GM12878 (cell line): ENCODE measurements around the gene NADK2.

GRCh38 chr5:34058387-34059014, 15.5 kb upstream of the C1QTNF3 start:
- RAMPAGE, long total RNA: no peak
- RRBS, 2 experiments: no CpG with 5 or more reads among the region's 6 CpGs
CAGE:
- cytosol, long polyA minus RNA: no peak
- cytosol, long polyA plus RNA: no peak
- long polyA plus RNA: no peak
- nucleolus, long total RNA: no peak
- nucleus, long polyA plus RNA: no peak
- nucleus, long total RNA: no peak

DNA sequence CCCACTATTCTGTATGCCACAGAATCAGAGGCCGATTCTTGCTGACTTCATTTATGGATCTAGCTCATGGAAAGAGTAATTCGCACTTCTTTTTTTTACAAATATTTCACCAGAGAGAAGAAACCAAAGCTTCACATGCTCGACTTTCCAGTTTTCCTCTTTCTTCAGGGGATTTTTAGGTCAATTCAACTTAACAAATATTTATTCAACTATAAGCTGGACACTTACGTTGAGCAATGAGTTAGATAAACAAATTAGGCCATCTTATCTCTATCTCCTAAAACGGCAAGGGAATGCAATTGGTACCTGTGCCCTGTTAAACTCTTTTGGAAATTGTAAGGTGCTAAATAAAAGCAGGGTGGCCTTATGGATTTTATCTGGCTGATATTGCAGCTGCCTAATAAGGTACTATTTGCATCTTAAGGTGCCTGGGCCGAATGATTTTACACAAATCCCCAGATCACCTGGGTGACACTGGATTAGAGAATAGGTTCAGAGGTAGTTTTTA, 145.0 kb upstream of the RAI14 start:
- RAMPAGE, long total RNA: no peak
- RRBS, 2 experiments: no CpG with 5 or more reads among the region's 6 CpGs
CAGE:
- cytosol, long polyA minus RNA: no peak
- cytosol, long polyA plus RNA: no peak
- long polyA plus RNA: no peak
- nucleolus, long total RNA: no peak
- nucleus, long polyA plus RNA: no peak
- nucleus, long total RNA: no peak

- RAMPAGE, long total RNA: no peak
- RRBS, 2 experiments: no CpG with 5 or more reads among the region's 8 CpGs
CAGE:
- cytosol, long polyA minus RNA: no peak
- cytosol, long polyA plus RNA: no peak
- long polyA plus RNA: no peak
- nucleolus, long total RNA: no peak
- nucleus, long polyA plus RNA: no peak
- nucleus, long total RNA: no peak
Observed at GRCh38 chr5:34570490-34571821, 85.2 kb upstream of the RAI14 start.

DNA sequence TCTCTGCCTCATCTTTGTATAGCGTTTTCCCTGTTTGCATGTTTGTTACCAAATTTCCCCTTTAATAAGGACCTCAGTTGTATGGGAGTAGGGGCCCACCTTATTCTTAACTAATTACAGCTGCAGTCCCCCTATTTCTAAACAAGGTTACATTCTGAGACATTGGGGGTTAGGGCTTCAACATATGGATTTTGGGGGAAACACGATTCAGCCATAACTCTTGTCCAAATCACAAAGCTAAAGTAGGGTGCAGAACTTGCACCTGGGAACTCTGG, 43.3 kb downstream of the RAI14 start:
- RAMPAGE, long total RNA: no peak
- RRBS, 2 experiments: no CpG with 5 or more reads among the region's 2 CpGs
CAGE:
- cytosol, long polyA minus RNA: no peak
- cytosol, long polyA plus RNA: no peak
- long polyA plus RNA: no peak
- nucleolus, long total RNA: no peak
- nucleus, long polyA plus RNA: no peak
- nucleus, long total RNA: no peak

DNA sequence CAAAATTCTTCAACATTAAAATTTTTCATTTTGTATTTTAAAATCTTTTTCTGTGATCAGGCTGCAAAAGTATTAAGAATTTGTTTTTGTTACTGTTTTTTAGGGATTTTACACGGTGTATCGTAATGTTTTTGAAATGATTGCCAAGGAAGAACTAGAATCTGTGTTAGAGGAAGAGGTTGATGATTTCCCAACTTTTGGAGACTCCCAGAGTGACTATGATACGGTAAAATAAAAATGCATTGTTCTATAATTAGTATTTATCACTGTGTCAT, 6.6 kb downstream of the DNAJC21 start:
- RAMPAGE, long total RNA: no peak
- RRBS, 2 experiments: no CpG with 5 or more reads among the region's 3 CpGs
CAGE:
- cytosol, long polyA minus RNA: no peak
- cytosol, long polyA plus RNA: no peak
- long polyA plus RNA: no peak
- nucleolus, long total RNA: no peak
- nucleus, long polyA plus RNA: no peak
- nucleus, long total RNA: no peak

GRCh38 chr5:35188243-35188655, 42.0 kb downstream of the PRLR start:
- RAMPAGE, long total RNA: no peak
- RRBS, 2 experiments: no CpG with 5 or more reads among the region's 7 CpGs
CAGE:
- cytosol, long polyA minus RNA: no peak
- cytosol, long polyA plus RNA: no peak
- long polyA plus RNA: no peak
- nucleolus, long total RNA: no peak
- nucleus, long polyA plus RNA: no peak
- nucleus, long total RNA: no peak

DNA sequence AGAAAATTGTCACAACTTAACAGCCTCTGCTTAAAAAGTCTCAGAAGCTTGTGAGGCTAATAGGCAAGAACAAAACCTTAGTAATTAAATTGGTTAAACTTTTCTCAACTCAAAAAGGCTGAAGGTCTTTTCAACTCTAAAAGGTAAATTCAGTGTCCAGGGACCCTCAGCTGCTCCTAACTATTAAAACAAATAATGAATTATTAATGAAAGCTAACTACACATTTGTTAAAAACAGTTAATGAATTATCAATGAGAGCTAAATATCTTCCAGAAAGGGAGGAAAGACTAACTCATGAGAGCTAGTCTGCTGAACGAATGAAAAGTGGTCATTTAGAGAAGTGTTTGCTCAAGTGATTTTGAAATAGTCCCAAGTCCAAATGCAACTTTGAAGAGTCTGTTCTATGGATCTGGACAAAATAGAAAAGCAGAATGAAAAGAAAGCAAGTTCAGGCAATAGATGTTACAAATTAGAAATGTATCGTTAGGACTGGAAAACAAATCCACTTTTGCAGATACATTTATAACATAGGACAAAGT, 133.9 kb upstream of the SPEF2 start:
- RAMPAGE, long total RNA: no peak
- RRBS, 2 experiments: no CpG with 5 or more reads among the region's 2 CpGs
CAGE:
- cytosol, long polyA minus RNA: no peak
- cytosol, long polyA plus RNA: no peak
- long polyA plus RNA: no peak
- nucleolus, long total RNA: no peak
- nucleus, long polyA plus RNA: no peak
- nucleus, long total RNA: no peak

DNA sequence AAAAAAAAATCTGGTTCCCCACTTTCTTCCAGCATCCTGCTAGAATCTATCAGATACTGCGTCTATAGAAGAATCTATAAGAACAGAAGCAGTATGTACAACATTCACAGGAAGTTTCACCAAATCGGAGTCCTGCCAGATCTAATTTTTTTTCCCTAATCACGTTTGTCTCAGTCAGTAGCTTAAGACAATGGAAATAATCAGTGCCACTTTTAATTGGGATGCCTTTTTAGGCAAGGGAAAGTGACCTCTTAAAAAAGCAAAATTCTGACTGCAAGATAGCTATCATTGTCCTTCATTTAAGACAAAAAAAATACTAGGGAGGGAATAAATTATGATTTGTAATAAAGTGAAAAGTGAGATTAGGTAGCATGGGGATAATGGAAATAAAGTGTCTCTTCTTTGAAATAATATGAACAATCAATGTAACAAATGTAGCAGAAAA, 3.4 kb downstream of the IL7R start:
- RAMPAGE, long total RNA: no peak
- RRBS, 2 experiments: no CpG with 5 or more reads among the region's 3 CpGs
CAGE:
- cytosol, long polyA minus RNA: no peak
- cytosol, long polyA plus RNA: no peak
- long polyA plus RNA: no peak
- nucleolus, long total RNA: no peak
- nucleus, long polyA plus RNA: no peak
- nucleus, long total RNA: no peak

GRCh38 chr5:35876152-35876957, 19.7 kb downstream of the IL7R start:
- RAMPAGE, long total RNA: no peak
- RRBS, 2 experiments: no CpG with 5 or more reads among the region's 6 CpGs
CAGE:
- cytosol, long polyA minus RNA: no peak
- cytosol, long polyA plus RNA: no peak
- long polyA plus RNA: no peak
- nucleolus, long total RNA: no peak
- nucleus, long polyA plus RNA: no peak
- nucleus, long total RNA: no peak

DNA sequence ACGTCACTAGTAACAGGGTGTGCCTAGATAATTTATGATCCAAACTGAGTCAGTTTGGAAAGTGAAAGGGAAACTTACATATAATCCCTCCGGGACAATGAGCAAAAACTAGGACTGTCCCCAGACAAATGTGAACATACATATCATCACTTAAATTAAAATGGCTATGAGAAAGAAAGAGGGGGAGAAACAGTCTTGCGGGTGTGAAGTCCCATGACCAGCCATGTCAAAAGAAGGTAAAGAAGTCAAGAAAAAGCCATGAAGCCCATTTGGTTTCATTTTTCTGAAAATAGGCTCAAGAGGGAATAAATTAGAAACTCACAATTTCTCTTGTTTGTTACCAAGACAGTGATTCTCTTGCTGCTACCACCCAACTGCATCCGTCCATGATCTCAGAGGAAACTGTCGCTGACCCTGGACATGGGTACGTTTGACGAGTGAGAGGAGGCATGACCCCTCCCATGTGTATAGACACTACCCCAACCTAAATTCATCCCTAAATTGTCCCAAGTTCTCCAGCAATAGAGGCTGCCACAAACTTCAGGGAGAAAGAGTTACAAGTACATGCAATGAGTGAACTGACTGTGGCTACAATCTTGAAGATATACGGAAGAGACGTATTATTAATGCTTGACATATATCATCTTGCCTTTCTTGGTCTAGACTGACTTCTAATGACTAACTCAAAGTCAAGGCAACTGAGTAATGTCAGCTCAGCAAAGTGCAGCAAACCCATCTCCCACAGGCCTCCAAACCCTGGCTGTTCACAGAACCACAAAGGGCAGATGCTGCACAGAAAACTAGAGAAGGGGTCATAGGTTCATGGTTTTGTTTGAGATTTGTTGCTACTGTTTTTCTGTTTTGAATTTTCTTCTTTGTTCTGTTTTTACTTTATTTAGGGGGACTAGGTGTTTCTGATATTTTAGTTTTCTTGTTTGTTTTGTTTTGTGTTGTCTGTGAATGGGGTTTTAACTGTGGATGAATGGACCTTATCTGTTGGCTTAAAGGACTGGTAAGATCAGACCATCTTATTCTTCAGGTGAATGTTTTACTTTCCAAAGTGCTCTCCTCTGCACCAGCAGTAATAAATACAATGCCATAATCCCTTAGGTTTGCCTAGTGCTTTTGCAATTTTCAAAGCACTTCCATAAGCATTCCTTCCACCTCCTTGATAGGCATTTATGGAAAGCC, 20.8 kb downstream of the IL7R start:
- RAMPAGE, long total RNA: no peak
- RRBS, 2 experiments: no CpG with 5 or more reads among the region's 9 CpGs
CAGE:
- cytosol, long polyA minus RNA: no peak
- cytosol, long polyA plus RNA: no peak
- long polyA plus RNA: no peak
- nucleolus, long total RNA: no peak
- nucleus, long polyA plus RNA: no peak
- nucleus, long total RNA: no peak

DNA sequence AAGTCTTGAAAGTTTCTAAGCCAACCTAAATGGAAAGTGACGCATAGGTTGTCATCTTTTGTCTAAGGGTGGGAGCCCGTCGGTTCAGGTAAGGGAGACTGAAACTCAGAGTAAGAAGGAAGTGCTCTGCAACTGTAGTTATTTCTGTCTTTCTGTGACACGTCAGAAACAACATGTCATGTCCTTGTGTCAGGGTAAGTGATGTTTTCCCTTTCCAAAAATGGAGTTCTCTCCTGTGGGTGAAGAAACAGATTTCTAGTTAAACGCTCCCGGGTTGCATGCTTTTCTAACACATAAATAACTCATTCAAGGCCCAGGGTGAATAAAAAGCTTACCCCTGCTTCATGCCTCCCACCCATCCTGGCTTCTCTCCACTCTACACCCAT, 33.6 kb downstream of the CAPSL start:
- RAMPAGE, long total RNA: no peak
- RRBS, 2 experiments: no CpG with 5 or more reads among the region's 6 CpGs
CAGE:
- cytosol, long polyA minus RNA: no peak
- cytosol, long polyA plus RNA: no peak
- long polyA plus RNA: no peak
- nucleolus, long total RNA: no peak
- nucleus, long polyA plus RNA: no peak
- nucleus, long total RNA: no peak

- RAMPAGE, long total RNA: no peak
- RRBS, 2 experiments: 0% methylated on average over 6 of the region's 21 CpGs; no CpG with 5 or more reads in 1 of the 2 experiments
CAGE:
- cytosol, long polyA minus RNA: no peak
- cytosol, long polyA plus RNA: no peak
- long polyA plus RNA: no peak
- nucleolus, long total RNA: no peak
- nucleus, long polyA plus RNA: no peak
- nucleus, long total RNA: no peak
Observed at GRCh38 chr5:35924797-35925458, 13.5 kb downstream of the CAPSL start.

GRCh38 chr5:36241726-36242649, at the start of gene NADK2:
Gene NADK2 (minus strand): TSS chr5:36241925.
- RAMPAGE, long total RNA: no peak
- RRBS, 2 experiments: under 1 to 4% methylated on average over 33 of the region's 89 CpGs
CAGE:
- cytosol, long polyA minus RNA: start-site peak on the minus strand at chr5:36242126-36242153, 48 reads
- cytosol, long polyA plus RNA: start-site peak on the minus strand at chr5:36242128-36242144, 26 and 24 reads in 2 replicates
- long polyA plus RNA: no peak
- nucleolus, long total RNA: no peak
- nucleus, long polyA plus RNA: start-site peak on the minus strand at chr5:36242122-36242176, 65 and 66 reads in 2 replicates
- nucleus, long total RNA: no peak

DNA sequence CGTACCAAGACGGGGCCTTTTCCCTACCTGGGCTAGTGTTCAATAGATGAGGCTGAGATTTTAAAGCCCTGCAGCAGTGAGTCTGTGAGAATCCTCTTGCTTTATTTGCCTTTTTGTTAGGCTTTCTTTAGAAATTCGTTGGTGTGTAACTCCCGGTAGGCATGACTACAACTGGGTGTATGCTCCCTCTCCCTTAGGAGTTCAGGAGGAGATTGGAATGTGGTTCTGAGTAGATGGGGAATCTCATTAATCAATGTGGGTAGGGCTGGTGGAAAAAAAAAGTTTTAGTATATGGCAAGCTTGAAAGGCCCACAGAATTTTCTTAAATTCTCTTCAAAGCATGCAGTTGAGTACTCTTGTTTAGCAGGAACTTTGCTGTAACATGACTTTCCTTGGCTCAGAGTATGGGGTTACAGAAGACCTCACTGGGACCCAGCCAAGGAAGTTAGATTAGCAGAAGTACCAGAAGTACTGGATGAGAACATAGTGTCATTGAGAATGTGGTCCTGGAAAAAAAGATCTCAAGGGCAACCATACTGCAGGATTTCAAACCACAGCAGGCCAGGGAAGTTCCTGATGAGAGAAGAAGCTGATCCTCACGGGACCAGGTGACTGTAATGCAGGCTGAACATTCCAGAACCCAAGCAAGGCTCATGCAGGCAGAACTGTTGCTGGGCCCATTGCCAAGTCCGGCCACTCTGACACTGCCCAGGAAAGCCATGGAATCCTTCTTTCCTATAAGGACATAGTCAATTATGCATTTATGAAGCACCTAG, 84.0 kb upstream of the SLC1A3 start:
- RAMPAGE, long total RNA: no peak
- RRBS, 2 experiments: no CpG with 5 or more reads among the region's 6 CpGs
CAGE:
- cytosol, long polyA minus RNA: no peak
- cytosol, long polyA plus RNA: no peak
- long polyA plus RNA: no peak
- nucleolus, long total RNA: no peak
- nucleus, long polyA plus RNA: no peak
- nucleus, long total RNA: no peak

GRCh38 chr5:36569501-36570113, 36.8 kb upstream of the SLC1A3 start:
- RAMPAGE, long total RNA: no peak
- RRBS, 2 experiments: no CpG with 5 or more reads among the region's 7 CpGs
CAGE:
- cytosol, long polyA minus RNA: no peak
- cytosol, long polyA plus RNA: no peak
- long polyA plus RNA: no peak
- nucleolus, long total RNA: no peak
- nucleus, long polyA plus RNA: no peak
- nucleus, long total RNA: no peak

DNA sequence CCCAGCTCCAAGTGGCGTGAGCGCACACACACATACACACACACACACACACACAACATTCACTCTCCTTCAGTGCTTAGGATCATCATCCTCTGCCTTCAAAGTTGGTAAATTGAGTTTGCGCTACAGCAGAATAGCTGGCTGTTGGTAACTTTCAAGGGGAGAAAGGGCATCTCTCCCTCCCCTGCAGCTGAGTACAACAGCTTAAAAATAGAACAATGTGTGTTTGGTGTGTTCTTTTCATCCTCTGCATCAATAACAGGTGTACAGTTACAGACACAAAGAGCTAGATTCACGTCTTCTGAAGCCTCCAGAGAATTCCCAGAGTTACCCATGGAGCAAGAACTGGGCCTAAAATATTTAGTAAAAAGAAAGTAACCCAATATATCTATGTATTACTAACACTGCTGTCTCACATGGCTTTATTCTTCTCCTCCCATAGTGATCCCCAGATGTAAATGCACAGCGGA, 45.9 kb downstream of the SLC1A3 start:
- RAMPAGE, long total RNA: no peak
- RRBS, 2 experiments: no CpG with 5 or more reads among the region's 5 CpGs
CAGE:
- cytosol, long polyA minus RNA: no peak
- cytosol, long polyA plus RNA: no peak
- long polyA plus RNA: no peak
- nucleolus, long total RNA: no peak
- nucleus, long polyA plus RNA: no peak
- nucleus, long total RNA: no peak

DNA sequence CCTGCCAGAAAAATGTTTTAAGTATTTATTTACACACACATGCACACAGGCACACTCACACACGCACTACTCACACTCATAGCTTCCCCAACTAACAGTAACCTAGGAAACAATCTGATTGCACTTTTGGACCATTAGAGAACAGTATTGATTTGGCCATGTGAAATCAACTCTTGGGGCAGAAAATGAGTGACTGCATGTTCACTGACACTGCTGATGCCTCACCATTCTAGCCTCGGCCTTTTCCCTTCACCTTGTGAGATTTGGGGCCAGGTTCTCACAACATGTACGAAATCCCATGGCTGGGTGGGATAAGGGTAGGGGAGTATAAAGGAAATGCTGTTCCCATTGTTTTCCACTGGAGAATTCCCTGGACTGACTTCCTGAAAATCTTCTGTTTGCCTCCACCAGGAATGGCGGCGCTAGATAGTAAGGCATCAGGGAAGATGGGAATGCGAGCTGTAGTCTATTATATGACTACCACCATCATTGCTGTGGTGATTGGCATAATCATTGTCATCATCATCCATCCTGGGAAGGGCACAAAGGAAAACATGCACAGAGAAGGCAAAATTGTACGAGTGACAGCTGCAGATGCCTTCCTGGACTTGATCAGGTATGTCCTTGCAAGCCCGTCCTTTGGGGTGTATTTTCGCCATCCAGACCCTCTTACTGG, 64.3 kb downstream of the SLC1A3 start:
- RAMPAGE, long total RNA: no peak
- RRBS, 2 experiments: no CpG with 5 or more reads among the region's 9 CpGs
CAGE:
- cytosol, long polyA minus RNA: no peak
- cytosol, long polyA plus RNA: no peak
- long polyA plus RNA: no peak
- nucleolus, long total RNA: no peak
- nucleus, long polyA plus RNA: no peak
- nucleus, long total RNA: no peak

- RAMPAGE, long total RNA: no peak
- RRBS, 2 experiments: no CpG with 5 or more reads among the region's 4 CpGs
CAGE:
- cytosol, long polyA minus RNA: no peak
- cytosol, long polyA plus RNA: no peak
- long polyA plus RNA: no peak
- nucleolus, long total RNA: no peak
- nucleus, long polyA plus RNA: no peak
- nucleus, long total RNA: no peak
Observed at GRCh38 chr5:36770171-36770637, 106.4 kb upstream of the NIPBL start.

DNA sequence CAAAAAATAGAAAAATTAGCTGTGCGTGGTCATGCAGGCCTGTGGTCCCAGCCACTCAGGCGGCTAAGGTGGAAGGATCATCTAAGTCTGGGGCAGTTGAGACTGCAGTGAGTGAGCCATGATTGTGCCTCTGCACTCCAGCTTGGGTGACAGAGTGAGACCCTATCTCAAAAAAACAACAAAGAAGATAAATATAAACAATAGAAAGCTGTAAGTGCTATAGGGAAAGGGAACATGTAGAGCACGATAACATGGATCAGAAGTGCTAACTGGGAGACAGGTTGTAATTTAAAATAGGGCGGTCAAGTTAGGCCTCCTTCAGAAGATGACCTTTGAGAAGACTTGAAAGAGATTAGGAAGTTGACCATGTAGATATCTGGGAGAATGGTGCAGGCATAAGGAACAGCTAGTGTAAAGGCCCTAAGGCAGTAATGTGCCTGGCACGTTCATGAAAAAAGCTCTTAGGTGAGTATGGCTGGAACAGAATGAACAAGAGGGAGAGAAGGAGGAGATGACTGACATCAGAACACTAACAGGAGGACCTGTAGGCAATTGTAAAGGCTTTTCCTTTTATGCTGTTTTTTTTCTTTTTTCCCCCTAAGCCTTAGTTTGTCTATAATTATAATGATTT, 46.1 kb downstream of the WDR70 start:
- RAMPAGE, long total RNA: no peak
- RRBS, 2 experiments: no CpG with 5 or more reads among the region's 5 CpGs
CAGE:
- cytosol, long polyA minus RNA: no peak
- cytosol, long polyA plus RNA: no peak
- long polyA plus RNA: no peak
- nucleolus, long total RNA: no peak
- nucleus, long polyA plus RNA: no peak
- nucleus, long total RNA: no peak

DNA sequence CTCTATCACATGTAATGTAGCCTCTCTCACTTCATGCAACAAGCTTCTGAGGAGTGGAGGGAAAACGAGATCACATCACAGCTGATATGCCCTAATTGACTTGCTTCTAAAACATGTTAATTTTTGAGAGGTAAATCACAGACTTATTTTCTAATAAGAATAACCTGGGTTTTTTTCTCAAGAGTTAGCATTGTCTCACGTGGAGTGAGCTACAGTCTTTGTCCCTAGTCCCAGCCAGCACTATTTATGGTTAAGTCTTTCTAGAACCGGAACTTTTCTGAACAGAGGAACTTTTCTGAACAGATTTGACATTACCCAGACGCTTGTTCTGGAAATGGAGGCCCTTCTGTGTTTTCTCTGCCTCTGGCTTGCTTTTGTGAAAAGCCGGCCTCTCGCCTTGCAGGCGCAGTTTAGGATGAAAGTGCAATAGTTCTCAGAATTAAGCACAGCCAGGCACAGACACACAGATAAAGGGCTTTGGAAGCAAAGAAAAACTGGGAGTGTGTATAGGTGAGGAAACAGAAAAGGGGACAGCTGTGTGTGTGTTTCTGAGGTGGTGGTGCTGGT, 6.0 kb downstream of the GDNF start:
- RAMPAGE, long total RNA: no peak
- RRBS, 2 experiments: no CpG with 5 or more reads among the region's 7 CpGs
CAGE:
- cytosol, long polyA minus RNA: no peak
- cytosol, long polyA plus RNA: no peak
- long polyA plus RNA: no peak
- nucleolus, long total RNA: no peak
- nucleus, long polyA plus RNA: no peak
- nucleus, long total RNA: no peak